A172 (cell line): ENCODE results near the genes TBCC and ABCC10.

DNA sequence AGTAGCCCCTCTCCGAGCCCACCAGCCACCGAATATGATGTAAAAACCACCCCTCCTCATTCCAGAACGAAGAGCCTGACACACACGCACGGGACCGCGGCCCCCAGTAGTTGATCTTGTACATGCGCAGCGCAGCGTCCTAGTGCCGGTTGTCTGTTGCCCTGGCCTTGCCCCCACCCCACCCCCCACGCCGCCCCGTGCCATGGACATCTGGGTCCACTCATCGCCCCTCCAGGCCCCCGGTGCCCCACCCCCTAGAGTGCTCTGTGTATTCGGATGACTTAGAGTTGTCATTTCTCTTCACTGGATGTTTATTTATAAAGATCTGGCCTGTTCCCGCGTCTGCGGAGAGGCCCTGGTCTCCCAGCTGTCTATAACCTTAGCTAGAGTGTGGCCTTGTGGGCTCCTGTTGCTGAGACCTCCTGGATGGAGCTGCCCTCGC lies 5.3 kb upstream of the PRPH2 start:
- RAMPAGE, long total RNA = no peak

GRCh38 chr6:42745587-42746207 lies at the start of gene TBCC:
TBCC (minus strand) TSS chr6:42746103.
- RAMPAGE, long total RNA = start-site peak on the minus strand at chr6:42746090-42746101, 51 and 88 reads in 2 replicates

- RAMPAGE, long total RNA = no peak
Observed at GRCh38 chr6:42772511-42772952, 9.3 kb upstream of the BICRAL start.

GRCh38 chr6:42893664-42894420 lies 3.2 kb upstream of the C6orf226 start:
- RAMPAGE, long total RNA = no peak

DNA sequence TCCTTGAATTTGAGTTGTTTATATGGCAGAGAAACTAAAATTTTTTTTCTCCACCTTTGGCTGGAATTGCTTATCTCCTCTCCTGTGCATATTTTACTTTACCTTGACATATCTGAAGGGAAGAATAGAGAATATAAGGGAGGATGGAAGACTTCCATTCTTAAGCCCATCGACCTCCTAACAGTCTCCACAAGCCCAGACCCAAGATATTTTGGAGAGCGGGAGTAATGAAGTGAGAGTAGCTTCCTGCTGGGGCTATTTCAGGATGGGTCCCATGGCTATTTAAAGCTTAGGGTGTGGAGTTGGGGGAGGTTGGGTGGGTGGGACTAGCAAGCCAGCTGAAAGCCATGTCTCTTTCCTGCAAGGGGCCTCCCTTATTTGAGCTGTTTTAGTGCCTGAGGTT lies 935 bp downstream of the KLHDC3 start:
- RAMPAGE, long total RNA = no peak

DNA sequence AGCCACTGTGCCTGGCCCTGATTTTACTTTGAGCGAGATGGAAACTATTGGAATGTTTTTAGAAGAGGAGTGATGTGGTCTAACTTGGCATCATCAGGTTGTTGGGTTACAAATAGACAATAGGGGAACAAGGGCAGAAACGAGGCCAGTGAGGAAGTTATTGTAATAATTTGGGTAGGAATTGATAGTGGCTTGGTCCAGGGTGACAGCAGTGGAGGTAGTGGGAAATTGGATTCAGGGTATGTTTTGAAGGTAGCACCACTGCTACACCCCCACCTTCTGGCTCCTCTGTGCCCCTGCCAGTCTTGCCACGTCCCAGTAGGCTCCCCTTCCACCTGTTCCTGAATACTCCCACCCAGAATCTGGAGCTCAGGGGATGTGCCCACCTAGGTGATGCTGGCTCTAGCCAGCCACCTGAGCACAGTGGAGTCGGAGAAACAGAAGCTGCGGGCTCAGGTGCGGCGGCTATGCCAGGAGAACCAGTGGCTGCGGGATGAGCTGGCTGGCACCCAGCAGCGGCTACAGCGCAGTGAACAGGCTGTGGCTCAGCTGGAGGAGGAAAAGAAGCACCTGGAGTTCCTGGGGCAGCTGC lies 3.2 kb downstream of the KLC4 start:
- RAMPAGE, long total RNA = no peak

DNA sequence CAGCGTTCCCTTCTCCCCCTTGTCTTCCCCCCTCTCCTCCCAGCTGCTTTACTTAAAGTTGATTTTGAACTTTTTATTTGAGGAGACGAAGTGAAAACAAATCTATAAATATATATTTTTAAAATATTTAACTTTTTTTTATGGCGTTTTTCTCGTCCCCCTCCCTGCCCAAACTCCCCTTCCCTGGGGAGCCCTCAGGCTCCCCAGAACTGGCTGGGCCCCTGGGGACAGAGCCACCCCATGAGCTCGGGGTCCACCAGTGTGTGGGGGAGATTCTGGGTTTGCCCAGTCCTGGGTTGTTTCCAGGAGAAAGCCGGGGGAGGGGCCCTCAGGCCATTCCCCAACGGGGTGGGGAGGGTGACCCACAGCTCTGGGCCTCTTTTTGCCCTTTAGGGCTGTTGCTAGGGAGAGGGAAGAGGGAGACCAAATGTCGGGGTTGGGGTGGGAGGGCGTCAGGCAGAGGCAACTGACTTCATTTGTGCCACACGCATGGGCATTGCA lies 2.1 kb upstream of the CUL9 start:
- RAMPAGE, long total RNA = no peak

DNA sequence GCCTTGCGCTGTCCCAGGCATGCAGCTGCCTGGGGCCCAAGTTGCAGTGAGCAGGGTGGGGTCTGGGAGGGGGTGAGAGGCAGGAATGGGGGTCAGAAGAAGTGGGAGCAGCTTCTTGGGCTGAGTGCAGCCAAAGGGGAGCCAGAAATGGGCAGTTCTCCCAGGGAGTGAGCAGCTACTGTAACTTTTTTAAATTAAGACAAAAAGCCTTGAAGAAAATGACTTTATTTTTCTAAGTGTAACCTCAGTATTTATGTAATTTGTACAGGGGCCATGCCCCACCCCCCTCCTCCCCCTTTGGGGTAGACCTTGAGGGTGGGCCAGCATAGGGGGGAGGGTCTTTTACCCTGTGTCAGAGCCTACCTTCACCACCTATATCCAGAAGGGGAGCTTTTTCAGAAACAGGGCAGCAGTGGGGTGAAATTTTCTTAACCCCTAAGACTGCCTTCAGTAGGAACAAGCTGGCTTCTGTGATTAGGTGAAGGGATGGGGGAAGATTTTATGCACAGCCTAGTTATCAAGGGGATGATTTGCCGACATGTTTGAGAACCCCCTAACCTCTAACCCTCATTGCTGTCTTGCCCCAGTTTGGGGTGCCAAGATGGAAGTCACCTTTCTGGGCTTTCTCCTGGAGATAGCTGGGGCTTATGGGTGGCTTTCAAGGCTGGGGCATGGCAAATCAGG lies 1.5 kb upstream of the CUL9 start:
- RAMPAGE, long total RNA = no peak

- RAMPAGE, long total RNA = no peak
Observed at GRCh38 chr6:43220957-43221768, 8.1 kb downstream of the DNPH1 start.

- RAMPAGE, long total RNA = no peak
Observed at GRCh38 chr6:43391058-43391576, 21.7 kb upstream of the ZNF318 start.

DNA sequence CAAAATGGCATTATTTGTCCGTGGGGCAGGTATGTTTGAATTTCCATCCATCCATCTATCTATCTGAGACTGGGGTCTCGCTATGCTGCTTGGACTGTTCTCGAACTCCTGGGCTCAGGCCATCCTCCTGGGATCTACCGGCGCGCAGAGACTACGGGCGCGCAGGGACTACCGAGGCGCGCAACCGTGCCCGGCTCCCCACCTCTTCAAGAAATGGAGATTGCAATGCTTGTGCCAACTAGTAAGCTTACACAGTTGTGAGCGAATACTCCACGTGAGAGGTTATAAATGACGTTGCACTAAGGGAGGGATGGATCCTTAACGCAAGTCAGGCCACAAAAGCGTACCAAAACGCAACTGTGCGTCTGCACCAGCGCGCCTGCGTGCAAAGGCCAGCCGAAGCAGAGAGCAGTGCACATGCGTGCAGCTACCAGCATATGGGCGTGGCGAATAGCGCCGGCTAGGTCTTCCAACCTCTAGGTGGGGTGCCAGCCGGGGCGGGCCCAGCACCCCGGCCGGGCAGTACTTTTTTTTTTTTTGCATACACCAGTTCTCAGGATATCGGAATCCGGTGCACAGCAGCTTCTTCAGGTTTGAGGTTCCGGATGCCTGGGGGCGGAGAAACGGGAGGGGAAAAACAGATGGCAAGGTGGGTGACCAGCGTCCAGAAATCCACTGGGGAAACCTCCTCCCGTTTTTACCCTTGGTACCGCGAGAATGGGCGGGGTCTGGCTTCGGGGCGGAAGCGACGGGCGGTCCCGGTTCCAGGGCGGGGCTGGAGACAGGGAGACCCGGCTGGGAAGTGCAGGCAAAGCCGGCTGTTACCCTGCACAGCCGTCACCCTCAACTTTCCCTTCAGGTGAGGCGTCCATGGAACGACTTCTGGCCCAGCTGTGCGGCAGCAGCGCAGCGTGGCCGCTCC lies at the start of gene ABCC10:
Gene ABCC10, plus strand, starts transcription at position 433 of the 922 bp plus-strand sequence.
- RAMPAGE, long total RNA = no peak

- RAMPAGE, long total RNA = no peak
Observed at GRCh38 chr6:43510592-43511292, 596 bp upstream of the LRRC73 start.

DNA sequence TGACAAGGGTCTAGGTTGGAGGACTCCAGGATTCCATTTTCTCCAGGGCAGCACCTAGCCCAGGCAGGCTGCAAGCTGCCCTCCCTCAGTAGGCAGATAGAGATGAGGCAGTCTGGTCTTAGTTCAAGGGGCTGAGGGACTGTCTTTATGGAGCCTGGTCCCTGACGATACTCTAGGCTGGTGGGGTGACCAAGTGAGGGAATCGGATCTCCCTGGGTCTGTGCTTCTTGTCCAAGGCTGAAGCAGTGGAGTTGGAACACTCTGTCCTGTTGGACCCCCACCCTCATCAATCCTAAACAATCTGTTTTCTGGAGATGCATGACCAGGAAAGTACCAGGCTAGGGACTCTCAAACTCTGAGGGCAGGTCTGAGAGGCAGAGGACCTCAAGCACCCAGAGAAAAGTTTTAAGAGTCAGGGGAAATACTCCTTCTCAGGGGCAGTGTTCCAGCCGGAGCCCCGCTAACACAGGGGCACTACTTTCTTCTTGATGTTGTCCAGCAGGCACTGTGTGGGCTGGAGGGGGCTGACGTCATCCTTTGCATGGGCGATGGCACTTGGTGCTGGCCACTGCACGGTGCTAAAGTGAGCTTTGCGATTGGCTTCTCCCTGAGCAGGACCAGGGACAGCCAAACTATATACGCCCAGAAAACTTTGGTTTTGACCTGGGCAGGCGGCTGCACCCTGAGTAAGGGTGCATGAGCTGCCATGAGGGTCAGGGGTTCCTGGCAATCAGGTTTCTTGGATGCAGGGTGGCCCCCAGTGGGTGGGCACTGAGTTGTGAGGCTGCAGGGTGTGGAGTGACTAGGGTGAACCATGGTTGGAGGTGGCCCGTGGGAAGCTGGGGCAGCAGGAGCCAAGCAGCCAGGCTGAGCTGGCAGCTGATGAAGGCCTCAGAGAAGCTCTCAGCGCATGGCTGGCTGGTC lies 18.6 kb downstream of the MRPS18A start:
- RAMPAGE, long total RNA = no peak

GRCh38 chr6:43669613-43670460 lies 17.8 kb downstream of the MRPS18A start:
- RAMPAGE, long total RNA = no peak

GRCh38 chr6:43698589-43699267 lies 11.1 kb upstream of the MRPS18A start:
- RAMPAGE, long total RNA = no peak

- RAMPAGE, long total RNA = no peak
Observed at GRCh38 chr6:43717550-43718294, 30.1 kb upstream of the MRPS18A start.

GRCh38 chr6:43785562-43785875 lies 15.5 kb downstream of the VEGFA start:
- RAMPAGE, long total RNA = no peak

GRCh38 chr6:43789547-43790423 lies 19.8 kb downstream of the VEGFA start:
- RAMPAGE, long total RNA = no peak

DNA sequence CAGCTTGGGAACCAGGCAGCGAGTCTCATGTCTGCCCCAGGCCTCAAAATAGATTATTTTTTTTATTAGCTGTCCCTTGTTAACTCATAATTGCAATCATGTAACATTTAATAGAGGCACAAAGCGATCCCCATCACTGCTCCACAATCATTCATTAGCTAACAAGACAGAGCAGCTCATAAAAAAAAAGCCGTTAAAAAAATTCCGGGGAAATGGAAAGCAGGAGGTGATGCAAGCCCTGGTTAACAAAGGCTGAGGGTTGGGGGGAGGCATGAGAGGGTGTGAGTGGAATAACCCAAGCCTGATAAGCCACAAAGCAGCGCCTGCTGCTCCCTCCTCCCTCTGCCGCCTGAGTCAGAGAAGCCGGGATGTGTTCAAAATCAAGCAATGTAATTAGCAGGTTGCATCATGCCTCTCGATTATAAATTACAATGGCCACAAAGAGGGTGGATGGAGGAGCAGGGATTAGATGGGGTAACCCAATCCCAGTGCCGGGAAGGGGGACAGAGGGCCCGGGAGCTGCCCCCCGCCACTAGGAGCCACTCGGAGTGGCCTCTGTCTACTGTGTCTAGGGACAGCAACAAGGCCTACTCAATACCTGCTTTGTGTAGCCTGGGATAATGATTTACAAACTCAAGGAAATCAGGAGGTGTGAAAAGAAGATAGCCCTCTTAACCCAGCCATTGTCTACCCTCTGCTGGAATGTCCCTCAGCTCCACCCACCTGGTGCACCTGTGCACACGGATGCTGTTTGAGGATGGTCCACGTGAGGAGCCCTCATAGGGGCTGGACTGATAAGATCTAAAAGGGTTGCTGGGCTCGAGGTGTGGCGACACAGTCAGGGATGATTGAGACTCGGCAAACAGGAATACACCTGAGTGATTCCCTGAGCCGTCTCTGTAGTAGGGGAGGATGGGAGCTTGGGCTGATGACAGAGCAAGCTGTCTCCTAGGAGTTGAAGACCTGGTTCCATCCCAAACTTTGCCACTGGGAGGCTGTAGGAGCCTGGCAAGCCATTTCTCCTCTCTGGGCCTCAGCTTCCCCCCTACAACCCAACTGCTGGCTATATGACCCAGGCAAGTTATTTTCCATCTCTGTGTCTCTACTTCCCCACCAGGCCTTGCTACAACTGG lies 156.9 kb downstream of the VEGFA start:
- RAMPAGE, long total RNA = no peak

- RAMPAGE, long total RNA = no peak
Observed at GRCh38 chr6:43929495-43929941, 159.5 kb downstream of the VEGFA start.